ENCODE measurements around a stretch of chr5.

GRCh38 chr5:6755355-6756004 lies 42.2 kb downstream of the TENT4A start:
- RAMPAGE, total RNA = no peak

- RAMPAGE, total RNA = no peak
These were observed 187.8 kb downstream of the CFAP90 start for GRCh38 chr5:7663183-7663485.

DNA sequence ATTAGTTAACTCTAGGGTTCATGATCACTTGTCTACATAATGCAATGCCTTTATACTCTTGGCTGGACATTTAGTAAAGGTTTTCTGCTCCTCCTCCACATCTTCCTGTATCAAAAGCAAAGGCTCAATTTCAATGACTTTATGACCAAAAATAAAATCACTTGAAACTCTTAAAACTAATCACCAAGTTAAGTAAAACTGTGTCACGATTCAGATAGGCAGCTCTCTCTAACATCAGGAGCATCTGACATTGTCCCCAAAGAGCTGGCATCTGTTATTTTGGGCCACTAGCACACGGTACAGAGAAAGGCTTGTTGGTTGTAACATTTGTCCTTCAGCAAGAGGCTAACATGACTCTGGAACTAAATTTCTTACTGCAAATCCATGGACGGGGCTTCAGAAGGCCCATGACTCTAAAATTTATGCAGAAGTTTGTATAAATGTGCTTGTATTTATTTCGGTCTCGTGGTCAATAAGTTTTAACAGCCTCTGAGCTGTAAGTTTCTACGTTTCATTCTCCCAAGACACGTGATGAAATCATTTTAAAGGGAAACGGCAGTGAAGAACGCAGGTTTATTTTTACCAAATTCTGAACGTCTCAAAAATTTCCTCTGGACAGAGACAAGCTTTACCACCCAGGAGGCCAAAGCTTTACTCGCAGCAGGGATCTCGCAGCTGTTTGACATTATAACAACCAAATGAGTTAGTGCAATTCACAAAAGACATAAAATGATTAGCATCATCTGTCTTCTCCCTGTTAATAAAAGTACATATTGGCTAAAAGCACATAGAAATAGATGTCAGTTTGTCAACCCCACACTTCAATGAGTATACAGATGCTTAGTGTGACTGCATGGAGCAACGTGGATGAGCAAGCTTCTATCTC lies 2.8 kb downstream of the SEMA5A start:
- RAMPAGE, total RNA = no peak

- RAMPAGE, total RNA = no peak
These were observed 110.5 kb downstream of the ATPSCKMT start for GRCh38 chr5:10139170-10139534.

DNA sequence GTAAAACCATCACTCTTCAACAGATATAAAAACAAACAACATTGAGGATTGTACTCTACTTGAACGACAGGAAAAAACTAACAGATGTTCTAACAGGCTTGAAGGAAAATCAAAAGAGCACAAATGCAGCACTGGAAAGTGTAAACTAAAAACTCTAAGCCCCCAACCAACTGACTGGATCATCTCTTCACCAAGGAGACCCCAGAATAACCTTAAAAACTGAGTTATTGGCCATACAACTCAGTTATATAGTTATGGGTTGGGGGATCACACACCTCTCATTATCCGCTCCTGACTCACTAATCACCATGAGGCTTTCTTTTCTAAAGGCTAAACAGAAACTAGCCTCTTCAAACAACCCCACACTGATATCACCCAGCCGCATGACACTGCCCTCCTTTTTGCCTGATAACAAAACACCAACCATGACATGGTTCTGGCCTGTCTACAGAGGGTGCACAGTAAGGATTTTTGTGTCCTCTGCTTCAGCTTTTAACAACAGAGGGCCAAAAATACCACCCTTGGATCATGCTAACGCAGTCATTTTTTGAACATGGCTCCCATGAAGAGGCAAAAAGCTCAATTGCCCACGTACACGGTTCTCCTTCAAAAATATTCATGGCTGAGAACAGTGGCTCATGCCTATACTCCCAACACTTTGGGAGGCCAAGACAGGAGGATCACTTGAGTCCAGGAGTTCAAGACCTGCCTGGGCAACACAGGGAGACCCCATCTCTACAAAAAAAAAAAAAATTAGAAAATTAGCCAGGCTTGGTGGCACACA lies 4.1 kb downstream of the CMBL start:
- RAMPAGE, total RNA = no peak

GRCh38 chr5:10329644-10330566 lies 22.2 kb upstream of the CMBL start:
- RAMPAGE, total RNA = no peak

DNA sequence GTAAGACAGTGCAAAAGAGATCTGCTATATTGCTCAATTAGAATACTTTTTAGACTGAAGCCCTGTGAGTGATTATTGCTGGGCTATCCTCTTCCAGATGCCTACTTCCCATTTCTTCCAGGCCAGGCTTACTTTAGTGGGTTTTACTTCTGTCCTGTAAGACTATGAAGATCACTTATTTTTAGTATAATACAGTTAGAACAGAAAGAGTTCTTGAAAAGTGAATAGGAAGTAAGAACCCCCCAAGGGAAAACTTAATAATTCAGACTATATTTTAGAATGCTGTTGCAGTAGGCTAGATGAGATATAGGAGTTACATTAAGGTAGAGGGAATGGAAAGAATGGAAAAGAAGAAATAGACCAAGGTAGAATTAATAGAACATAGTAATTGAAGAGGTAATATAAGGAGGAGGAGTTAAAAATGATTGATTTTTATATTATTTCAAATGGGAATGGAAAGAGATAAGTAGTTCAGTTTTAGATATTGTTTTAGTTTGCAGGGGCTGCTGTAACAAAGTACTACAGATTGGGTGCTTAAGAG lies 7.4 kb downstream of the MARCHF6 start:
- RAMPAGE, total RNA = no peak

- RAMPAGE, total RNA = no peak
These were observed 40.7 kb upstream of the ROPN1L start for GRCh38 chr5:10400757-10401687.

- RAMPAGE, total RNA = no peak
These were observed 29.1 kb upstream of the ROPN1L start for GRCh38 chr5:10412484-10413138.

- RAMPAGE, total RNA = no peak
These were observed 20.1 kb upstream of the ROPN1L start for GRCh38 chr5:10421157-10422402.

DNA sequence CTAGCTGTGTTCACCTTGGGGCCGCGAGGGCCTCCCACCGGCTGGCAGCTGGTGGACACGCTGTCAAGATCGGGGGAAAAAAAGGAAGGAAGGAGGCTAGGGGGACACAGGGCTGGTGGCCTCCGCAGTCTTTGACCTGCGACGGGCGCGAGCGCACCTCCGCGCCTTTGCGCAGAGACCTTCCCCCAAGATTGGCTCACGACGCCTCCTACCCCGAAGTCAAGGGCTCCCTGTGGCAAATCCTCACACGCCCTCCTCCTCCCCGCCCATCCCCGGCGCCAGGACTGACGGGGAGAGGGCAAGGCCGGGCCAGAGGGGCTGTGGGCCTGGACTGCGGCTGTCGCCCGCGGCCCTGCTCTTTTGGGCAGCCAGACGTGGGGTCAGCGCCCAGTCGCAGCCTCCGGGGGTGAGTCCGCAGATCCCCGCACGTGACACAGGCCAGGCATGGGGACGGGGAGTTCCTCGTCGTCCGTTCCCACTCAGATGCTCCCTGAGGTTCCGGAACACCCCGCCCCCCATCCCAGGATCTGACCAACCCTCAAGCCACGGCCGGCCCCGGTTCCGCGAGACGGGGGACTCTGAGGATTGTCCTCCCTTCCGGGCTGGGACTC lies 721 bp upstream of the ANKRD33B start:
- RAMPAGE, total RNA = no peak

- RAMPAGE, total RNA = no peak
These were observed 468 bp downstream of the ANKRD33B start for GRCh38 chr5:10564471-10564604.

GRCh38 chr5:10595231-10595765 lies 31.4 kb downstream of the ANKRD33B start:
- RAMPAGE, total RNA = no peak

GRCh38 chr5:10601204-10601894 lies 37.5 kb downstream of the ANKRD33B start:
- RAMPAGE, total RNA = no peak

DNA sequence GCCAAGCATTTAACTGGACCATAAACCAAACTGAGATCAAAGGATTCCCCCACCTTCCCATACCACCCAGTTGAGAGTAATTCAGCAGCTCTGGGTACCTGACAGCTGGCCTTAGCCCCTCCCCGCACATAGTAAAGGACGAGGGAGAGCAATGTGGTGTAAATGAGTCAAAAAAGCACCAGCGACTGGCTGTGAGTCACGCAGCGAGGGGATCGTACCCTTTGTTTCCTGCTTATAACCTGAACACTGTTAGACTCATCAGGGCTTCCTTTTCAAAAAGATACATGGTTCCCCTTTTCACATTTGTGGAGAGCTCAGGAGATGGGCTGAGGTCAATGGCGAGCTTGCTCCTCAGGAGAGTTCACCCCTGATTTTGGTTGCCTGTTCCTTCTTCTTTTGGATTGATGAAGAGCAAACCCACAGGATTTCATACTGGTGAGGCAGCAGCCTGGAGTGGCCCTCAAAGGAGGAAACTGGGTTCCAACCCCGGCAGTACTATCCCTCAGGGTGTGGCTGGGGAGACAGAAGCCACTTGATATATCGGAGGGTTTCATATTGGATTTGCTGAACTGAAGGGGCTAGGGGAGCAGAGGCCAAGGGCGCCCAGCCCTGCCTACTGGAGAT lies 71.5 kb downstream of the ANKRD33B start:
- RAMPAGE, total RNA = no peak

DNA sequence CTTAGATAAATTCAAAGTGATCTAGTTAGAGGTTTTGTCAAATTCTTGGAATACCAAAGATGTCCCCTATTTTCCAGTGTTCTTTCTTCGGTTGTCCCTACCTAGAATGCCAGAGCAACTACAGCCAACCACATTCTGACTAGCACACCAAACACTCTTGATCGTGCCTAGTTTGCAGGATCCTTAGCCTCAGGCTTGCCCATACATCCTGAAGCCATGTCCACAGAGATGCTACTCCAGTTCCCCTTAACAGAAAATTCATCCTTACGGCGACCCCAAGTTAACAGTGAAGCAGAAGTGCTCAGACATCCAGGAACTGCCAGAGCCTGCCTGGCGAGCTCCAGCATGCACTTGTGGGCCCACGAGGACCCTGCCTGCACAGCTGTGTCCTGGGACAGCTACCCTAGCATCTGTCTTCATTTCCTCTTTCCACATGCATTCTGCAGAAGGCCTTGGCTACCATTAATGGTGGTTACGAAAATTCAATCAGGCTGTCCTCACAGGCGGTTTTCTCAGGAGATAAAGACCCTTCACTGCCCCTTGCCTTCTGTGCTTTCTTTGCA lies 31.4 kb downstream of the DAP start:
- RAMPAGE, total RNA = no peak

DNA sequence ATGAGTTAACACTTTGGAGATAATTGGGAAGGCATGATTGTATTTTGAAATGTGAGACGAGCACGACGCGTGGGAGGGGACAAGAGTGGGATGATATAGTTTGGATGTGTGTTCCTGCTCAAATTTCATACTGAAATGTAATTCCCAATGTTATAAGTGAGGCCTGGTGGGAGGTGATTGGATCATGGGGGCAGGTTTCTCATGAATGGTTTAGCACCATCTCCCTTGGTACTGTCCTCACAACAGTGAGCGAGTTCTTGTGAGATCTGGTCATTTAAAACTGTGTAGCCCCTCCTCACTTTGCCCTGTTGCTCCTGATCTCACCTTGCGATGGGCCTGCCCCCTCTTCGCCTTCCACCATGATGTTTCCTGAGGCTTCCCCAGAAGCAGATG lies 721.6 kb upstream of the CTNND2 start:
- RAMPAGE, total RNA = no peak

DNA sequence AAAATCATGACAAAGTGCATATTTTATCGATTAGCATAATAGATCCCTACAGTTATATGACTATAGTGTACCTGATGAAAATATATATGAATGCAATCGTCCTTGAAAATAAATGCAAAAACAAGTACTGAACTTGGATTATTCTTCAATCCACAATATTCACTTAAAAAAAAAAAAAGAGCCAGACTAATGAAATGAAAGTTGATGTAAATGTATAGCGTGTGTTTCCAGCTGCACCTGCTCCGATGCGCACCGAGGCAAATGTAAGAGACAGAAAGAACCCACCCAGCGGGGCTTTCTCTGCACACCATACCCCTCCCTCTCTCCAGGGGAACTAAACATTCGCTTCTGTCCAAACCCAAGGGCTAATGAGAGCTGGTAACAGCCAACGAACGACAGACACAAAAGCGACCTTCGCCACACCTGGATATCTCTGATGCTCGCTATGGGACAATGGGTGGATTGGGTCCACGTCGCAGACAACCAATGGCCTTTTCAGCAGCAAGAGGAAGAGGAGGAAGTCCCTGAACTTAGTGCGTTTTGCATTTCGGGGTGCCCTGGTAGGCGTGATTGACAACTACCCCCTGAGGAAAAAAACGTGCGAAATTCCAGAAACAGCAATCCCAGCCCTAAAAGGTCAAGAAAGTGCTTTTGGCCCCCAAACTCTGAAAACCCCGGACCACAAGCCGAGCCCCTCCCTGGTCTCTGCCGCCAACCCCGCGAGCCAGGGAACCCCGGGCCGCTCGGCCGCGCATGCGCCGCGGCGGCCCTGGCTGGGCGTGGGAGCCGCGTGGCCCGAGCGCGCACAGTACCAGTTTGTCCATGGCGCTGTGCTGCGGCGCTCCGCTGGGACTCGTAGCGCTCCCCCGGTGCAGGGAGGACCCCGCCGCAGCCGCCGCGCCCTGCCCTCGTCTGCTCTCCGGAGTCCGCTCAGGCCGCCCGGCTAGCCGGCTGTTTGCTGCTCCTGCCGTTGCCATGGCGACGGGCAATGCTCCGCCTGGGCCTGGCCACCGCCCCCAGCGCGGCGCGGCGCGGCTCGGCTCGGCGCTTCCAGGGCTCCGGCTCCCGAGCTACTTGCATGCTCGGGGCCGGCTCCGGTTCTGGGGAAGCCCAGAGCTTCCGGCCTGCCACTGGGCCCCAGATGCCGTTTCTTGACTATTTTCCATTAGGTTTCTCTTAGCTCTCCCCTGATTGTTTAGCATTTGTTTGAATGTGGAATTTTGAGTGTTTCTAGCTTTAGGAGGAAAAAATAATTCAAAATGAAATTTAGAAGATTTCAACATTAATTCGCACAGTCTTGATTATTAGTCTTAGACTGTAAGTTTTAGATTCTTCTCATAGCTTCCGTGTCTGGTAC lies 66.8 kb upstream of the DNAH5 start:
- RAMPAGE, total RNA = no peak

DNA sequence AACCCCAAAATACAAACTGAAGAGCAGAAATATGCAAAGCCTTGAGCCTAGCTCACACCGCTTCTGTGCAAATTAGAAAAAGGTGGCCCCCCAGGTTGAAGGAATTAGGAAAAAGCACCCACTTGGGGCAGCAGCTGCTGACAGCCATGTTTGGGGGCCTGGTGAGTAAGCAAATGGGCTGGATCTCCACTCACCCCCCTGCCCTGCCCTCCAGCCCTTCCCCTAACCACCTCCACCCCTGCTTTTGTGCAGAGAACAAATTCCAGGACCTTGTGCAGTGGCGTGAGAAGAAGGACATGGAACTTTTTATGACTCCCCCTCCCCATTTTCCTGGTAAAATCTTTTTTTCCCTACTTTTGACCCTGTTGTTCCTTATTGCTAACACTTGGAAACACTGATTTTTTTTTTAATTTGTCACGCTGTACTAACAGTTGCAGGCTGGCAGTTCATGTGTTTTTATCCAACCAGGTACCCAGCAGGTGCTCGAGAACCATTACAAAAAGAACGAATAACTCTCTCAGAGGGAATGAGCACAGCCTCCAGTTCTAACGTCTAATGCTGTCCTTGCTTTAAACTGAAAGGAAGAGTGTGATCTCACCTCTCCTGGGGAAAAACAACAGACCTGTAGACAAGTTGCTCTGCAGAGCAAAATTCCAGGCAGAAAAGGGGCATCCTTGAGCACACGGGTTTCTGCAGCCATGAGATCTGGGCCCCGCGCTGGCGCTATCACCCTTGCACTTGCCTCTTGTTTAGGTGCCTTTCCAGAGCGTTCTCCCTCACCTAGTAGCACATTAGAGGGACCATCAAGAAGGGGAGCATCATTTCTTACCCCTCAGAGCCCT lies 92.3 kb upstream of the DNAH5 start:
- RAMPAGE, total RNA = no peak

DNA sequence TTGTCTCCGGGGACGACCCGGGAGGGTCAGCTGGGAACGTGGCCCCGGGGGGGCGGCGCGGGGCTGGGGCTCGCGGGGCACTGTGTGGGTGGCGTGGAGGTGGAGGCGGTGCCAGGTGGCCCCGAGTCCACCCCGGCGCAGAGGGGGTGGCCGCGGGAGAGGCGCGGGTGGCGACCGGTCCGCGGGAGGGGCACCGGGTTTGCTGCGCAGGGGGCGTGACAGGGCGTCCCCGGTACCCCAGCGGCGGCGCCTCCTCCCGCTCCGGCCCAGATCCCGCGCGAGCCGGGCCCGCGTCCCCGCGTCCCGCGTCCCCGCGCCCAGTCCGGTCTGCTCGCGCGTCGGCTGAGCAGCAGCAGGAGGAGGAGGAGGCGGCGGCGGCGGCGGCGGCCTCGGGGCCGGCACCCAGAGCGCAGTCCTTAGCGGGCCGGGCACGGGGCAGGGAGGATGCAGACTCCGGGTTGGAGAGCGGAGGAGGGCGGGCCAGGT lies 1.4 kb downstream of the TRIO start:
- RAMPAGE, total RNA = no peak

All from foreskin keratinocyte (primary cell).